Endometrial microvascular endothelial cells (primary cell): ENCODE measurements around a stretch of chr17.

DNA sequence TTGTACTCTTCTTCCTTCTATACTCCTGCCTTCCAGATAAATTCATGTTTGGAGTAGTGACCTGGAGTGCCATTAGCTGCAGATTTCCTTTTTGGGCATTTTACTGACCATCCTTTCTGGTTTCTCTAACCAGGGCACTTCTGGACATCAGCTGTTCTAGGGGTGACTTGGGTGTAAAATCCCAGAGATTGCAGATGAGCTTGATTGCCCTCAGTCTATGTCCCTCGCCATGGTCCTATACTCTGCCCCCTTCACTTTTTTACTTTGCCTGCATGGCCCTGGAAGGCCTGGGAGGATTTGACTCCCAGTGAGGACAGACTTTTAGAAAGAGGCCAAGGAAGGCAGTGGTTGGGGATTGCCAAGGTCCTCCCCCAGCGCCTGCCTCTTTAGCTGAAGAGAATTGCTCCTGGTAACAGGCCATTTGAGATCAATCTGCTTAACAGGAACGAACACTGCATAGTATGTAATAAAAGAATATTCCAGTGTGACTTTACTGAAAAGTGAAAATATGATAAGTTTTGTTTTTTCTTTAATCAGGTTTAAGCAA lies 16.6 kb downstream of the LIMD2 start:
- RAMPAGE, long total RNA = no peak

DNA sequence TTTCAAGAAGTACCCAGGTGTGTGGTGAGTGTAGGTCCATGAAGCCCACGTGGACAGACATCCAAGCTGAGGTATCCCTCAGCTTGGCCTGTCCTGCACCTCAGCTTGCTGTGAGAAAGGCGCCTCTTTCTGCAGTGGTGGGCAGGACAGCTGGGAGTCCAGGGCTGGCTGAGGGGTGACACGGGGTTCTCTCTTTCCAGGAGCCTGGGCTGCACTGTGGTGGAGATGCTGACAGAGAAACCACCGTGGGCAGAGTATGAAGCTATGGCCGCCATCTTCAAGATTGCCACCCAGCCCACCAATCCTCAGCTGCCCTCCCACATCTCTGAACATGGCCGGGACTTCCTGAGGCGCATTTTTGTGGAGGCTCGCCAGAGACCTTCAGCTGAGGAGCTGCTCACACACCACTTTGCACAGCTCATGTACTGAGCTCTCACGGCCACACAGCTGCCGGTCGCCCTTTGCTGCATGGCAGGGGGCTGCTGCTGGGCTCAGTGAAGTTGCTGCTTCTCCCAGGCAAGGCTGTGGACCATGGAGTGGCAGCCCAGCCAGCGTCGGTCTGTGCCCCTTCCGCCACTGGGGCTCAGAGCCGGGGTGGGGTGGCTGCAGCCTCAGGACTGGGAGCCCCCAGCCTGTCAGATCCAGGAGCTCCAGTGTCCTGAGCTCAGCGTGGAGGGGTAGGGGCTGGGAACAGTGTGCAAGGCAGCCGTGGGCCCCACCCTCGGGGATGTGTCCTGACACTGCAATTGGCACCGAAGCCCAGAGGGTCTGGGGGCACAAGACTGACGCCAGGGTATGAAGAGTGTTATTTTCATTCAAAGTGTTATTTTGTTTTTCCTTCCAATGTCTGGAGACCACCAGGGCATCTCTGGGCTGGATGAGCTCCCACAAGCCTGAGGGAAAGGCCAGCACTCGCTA lies 6.3 kb downstream of the LIMD2 start:
- RAMPAGE, long total RNA = no peak

DNA sequence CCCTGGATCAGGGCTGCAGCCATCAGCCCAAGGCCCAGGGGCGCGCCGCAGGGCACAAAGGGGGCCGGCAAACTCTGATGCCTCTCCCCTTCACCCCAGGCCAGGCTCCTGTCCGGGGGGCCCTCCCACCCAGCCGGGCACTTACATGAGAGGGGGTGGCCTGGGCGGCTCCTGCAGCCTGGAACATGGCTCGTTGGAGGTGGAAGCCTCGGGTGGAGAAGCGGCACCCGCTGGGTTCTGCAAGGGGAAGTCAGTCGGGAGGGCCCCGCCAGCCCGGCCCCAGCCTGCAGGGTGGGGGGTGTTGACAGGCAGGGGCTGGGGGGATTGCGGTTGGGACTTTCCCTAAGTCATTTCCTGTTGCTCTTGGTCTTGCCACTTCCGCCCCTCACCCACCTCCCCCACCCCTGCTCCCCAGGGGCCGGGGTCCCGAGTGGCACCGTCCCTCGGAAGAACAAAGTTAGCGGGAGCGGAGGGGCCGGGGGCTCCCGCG lies 768 bp downstream of the LIMD2 start:
- RAMPAGE, long total RNA = no peak

DNA sequence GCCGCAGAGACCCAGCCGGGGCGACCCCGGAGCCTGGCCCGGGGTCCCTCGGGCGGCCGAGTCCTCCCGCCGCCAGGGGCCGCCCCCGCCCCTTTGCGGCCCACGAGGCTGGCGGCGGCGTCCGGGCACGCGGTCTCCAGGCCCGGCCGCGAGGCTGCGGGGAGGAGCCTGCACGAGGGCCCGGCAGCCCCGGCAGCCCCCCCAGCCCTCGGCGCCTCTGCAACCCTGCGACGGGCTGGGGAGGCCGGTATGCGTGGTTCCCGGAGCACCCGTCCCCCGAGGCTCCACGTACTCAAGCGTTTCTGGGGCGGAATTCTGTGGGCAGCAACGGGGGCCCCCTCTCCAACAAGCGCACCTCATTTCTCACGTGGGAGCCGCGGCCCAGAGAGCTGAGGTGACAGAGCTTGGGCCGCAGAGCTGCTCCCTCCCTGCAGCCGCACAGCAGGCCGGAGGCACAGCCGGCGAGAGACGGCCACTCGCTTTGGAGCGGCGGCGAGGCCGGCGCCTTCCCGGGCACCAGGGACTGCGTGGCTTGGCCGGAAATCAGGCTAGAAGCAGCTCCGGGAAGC lies 788 bp upstream of the LIMD2 start:
- RAMPAGE, long total RNA = no peak

- RAMPAGE, long total RNA = no peak
These were observed 6.5 kb upstream of the STRADA start for GRCh38 chr17:63748153-63748384.

DNA sequence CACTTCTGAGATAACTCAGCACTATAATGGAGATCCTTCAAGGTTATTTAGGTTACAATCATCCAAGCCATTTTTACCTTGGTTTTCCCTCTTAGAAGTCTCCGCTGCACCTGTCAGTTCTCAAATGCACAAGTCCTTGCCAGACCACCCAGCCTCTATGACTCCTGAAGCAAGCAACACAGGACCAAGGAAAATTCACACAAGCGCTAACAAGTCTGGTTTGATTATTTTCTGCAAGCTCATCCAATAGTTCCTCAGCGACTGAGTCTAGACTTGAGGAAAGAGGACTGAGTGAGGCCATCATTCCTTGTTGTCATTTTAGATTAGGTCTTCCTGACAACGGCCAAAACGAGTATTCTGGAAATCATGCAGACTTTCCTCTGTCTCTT lies 703 bp downstream of the CCDC47 start:
- RAMPAGE, long total RNA = no peak

GRCh38 chr17:63988495-63988982 lies 9.6 kb upstream of the PRR29 start:
- RAMPAGE, long total RNA = no peak

DNA sequence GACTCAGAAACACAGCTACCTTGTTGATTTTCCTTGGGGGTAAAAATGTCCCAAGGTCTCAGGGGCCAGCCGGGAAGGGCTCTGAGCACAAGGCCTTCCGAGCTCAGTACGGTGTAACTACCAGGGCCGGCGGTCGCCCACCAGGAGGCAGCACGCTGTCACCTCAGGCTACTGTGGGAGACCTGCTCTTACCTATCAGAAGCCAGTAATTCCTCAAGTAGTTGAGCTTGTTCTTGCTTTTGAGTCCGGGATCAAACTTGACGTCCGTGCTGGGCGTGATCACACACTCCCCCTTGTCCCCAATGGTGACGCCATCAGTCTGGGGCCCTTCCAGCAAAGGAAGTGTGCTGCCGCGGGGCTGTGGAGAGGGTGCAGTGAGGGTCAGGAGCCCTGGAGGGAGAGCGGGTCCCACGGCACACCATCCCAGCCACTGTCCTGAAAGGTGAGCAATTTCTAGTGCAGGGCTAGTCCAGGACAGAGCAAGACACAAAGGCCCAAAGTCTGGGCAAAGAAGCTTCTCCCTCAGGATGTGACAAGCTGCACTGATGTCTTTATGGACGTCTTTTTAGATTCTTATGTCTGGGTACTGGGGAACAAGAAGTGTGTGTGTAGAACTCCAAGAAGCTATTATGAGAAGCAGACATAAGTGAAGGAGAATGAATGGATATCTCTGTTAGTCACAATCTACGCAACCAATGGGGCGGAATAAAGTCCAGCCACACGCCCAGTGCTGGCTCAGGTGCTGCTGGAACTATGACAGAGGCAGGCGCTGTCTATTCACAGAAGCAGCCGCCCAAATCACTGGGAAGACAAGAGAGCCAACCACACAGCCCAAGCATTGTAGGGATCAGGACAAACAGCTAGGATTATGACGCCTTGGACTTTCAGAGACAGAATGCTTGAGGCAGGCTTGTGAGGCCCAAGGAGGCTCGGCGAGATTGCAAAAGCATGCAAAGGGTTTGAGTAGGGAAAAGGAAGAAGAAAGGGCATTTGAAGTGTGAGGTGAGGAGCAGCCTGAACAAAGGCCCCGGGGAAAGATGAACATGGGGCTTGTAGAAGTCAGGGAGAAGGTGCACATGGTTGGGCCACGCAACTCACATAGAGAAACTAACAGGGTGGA lies 43.7 kb upstream of the ICAM2 start:
- RAMPAGE, long total RNA = no peak

- RAMPAGE, long total RNA = no peak
These were observed 46.2 kb upstream of the ICAM2 start for GRCh38 chr17:64066372-64067271.

DNA sequence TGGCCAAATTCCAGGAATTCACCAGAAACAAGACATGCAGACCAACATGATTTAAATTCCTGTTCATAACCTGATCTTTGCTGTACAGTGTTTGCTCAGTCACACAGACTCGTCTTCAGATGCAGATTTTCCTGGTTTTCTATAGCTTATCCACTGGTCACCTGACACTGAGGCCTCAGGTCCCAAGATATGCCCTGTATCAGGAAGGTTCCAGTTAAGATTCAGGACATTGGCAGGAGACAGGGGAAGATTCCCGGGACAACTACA lies 47.4 kb downstream of the ERN1 start:
- RAMPAGE, long total RNA = no peak

GRCh38 chr17:64106928-64107422 lies 23.0 kb downstream of the ERN1 start:
- RAMPAGE, long total RNA = no peak

DNA sequence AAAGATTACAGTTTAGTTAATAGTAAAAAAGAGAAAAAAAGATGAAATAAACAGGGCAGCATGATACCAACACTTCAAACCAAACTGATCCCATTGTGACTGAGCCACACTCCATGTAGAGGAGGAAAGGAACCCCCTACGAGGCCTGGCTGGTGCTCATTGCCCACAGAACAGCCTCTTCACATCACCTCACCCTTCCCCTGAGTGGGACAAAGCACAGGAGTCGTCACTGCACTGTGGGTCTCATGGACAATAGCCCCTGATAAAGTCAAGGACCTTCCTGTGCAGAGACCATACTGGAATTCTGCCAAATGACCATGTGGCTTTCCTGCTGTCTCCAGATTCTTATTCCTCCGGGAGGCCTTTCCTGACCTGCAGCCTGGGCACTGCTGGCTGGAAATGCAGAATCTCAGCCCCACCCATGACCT lies 60.4 kb upstream of the ERN1 start:
- RAMPAGE, long total RNA = no peak

DNA sequence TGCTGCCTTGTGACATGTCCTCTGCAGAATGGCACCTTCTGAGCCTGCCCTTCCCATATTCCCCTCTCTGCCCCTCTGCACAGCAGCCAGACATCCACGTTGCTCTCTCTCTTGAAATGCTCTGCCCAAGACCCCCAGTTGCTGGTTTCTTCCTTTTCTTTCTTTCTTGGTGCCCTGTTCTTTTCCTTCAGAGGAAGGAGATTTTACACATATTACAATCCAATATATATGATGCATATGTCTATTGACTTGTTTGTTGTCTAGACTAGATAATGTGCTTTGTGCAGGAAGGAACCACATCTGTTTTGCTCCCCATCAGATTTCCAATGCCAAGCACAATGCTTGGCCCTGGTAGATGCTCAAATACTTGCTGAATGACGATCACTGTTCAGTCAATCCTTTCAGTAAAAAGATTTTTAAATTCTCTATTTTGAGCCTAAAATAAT lies 6.6 kb downstream of the TEX2 start:
- RAMPAGE, long total RNA = no peak

GRCh38 chr17:64277801-64278280 lies 14.8 kb upstream of the TEX2 start:
- RAMPAGE, long total RNA = no peak

GRCh38 chr17:64313994-64314351 lies 50.9 kb upstream of the TEX2 start:
- RAMPAGE, long total RNA = no peak

GRCh38 chr17:64319468-64320002 lies 56.5 kb upstream of the TEX2 start:
- RAMPAGE, long total RNA = no peak

- RAMPAGE, long total RNA = no peak
These were observed 63.2 kb downstream of the PECAM1 start for GRCh38 chr17:64327169-64328158.

DNA sequence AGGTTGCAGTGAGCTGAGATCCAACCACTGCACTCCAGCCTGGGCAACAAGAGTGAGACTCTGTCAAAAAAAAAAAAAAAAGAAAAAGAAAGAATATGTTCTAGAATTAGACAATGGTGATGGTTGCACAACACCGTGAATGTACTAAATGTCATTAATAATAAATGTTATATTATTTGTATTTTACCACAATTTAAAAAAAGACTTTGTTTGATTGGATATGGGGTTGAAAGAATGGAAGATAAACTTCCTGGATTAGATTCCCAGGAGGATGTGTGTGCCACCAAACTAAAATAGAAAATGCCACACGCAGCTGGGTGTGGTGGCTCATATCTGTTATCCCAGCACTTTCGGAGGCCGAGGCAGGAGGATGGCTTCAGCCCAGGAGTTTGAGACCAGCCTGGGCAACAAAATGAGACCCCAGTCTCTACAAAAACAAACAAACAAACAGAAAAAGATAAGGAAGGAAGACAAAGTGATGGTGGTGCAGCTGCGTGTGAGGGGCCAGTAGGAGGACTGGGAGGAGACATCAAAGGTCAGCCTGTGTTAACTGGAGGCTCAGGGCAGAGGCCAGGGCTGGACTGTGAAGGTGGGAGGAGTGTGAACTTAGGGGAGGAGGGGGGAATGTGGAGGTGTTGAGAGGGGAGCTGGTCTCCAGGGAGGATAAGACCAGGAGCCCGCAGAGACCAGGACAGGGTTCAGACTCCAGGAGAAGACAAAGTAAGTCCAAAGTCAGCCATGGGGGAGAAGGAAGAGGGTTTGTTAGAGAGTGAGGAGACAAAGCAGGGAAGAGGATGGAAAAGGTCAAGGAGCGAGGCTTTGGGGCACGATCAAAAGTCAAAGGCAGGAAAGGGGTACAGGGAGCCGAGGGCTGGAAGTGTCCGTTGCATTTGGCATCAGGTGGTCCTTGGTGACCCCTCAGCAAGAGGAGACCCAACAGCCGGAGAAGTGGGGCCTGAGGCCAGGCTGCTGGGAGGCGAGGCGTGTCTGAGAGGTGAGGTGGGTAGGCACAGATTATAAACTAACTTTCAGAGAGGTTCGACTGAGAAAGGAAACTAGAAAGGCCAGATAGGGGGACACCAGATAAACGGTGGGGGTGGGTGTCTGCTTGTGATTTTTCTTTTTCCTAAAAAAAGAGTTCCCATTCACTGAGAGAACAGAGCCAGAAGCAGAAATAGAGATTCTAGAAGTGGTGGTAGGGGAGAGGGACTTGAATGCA lies 3.9 kb downstream of the PECAM1 start:
- RAMPAGE, long total RNA = no peak

DNA sequence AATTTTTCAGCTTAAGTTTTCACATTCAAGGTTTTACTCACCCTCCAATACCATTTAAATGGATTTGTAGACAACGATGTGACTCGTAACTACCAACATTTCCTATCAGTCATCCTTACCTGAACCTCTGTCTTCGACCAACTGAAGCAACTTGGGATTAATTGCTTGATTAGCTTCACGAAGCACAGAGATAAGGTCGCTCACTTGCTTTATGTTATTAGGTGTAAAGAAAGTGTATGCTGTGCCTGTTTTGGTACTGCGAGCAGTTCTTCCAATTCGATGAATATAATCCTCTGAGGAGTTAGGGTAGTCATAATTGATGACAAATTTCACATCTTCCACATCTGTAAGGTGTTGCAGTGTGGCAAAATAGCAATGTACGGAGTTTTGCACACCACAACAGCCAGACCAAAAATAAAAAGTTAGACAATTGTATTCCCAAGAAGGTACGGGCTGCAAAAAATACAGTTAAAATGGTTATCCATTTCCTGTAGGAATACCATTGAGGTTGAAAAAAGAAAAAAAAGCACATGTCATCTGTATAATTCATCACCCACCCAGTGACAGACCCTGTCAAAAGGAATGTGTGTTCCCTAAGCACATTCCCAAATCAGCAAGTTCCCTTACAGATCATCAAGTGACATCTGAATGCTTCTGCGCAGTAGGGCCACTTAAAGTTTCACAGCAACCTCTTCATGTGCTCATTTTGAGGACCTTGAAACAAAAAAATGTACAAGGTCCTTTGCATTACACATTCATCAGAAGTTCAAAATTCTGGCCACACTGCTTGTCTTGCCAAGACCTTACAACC lies 3.8 kb upstream of the POLG2 start:
- RAMPAGE, long total RNA = no peak

GRCh38 chr17:64502803-64503741 lies 3.0 kb downstream of the DDX5 start:
- RAMPAGE, long total RNA = no peak